Amniotic epithelial cell (primary cell): Measurements from ENCODE around the gene SOX6.

DNA sequence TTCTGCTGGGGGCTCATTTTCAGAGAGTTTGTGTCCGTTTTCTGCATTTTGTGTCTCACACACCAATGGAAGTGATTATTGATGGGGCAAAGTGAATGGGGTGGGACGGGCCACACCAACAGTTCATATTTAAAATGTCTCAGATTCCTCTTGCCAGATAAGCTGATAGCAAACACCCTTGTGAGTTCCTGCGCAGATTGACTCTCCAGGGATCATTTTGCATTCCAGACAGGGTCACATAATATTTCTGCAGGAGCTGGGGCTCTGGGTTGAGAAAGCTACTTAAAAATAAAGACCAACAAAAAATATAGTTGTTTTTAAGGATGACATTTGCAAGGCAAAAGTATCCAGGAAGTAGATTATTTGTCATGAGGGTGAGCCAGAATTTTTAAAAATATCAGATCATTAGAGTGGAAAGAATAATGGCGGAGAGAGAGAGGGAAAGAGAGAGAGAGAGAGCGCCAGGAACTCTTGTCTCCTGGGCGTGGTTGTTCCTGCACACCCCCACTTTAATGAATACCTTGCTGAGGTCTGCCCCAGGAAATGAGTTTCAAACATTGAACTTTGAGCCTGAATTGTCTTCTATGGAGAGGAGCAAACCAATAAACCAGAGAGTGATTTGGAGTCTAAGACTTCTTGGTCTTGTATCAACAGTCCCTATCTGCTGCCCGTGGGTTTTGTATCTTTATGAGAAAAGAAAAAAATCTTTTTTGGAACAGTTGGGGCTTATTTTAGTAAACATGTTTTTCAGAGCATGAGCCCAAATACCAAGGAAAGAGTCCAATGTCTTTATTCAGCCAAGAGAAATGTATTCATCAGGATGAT is 33.3 kb downstream of the MICAL2 start:
- RRBS, result no CpG with 5 or more reads among the region's 7 CpGs

DNA sequence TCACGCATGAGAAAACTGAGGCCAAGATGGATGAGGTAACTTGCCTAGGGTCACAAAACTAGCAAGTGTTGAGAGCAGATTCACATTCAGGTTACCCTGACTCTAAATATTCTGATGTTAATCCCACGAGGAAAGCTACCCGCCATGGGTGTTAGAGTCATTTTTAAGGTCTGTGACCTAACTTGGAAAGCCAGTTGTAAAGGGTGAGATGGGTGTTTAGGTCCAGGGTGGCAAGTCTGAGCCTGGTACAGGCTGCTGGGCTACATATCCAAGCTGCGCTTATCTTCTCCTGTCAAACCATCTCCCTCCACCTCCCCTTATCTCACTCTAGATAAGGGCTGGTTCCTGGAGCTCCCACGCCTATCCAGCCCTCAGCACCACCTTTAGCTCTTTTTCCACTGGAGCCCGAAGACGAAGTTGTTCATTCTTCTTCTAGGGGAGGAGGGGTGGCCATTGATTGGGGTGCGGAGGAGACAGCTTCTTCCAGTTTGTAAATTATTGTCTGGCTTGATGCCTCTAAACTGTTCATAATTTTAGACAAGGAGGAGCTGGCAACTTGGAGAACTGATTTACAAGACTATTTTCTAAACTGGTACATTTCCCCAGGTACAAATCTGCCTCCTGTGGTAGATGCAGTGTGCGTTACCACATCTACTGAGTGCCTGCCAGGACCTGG is 48.5 kb downstream of the MICAL2 start:
- RRBS, result no CpG with 5 or more reads among the region's 9 CpGs

GRCh38 chr11:12170917-12171290 is 60.5 kb downstream of the MICAL2 start:
- RRBS, result no CpG with 5 or more reads among the region's 5 CpGs

DNA sequence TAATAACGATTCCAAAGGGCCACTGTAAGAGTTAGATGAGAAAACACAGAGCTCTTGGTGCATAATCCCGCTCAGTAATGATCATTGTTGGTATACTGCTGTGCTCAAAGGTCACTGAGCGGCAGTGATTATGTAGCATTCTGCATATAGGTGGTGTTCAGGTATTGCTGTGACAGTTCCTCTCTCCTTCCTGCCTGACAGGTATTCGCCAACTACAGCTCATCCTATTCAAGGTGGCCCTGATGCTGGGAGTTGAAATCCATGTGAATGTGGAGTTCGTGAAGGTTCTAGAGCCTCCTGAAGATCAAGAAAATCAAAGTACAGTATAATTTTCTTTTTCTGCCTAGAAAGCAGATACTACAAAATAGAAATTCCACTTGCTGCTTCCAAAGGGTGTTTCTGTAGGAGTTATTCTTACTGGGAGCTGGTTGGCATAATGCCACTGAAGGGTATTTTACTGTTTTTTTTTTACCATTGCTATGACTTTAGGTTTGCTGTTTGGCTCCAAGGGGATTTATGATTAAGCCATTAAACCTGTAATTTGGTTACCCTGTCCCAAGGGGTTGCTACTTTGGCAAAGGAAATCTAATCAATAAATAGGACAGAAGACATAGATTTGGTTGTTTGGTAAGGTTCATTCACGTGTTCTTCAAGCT is 97.6 kb downstream of the MICAL2 start:
- RRBS, result no CpG with 5 or more reads among the region's 6 CpGs

DNA sequence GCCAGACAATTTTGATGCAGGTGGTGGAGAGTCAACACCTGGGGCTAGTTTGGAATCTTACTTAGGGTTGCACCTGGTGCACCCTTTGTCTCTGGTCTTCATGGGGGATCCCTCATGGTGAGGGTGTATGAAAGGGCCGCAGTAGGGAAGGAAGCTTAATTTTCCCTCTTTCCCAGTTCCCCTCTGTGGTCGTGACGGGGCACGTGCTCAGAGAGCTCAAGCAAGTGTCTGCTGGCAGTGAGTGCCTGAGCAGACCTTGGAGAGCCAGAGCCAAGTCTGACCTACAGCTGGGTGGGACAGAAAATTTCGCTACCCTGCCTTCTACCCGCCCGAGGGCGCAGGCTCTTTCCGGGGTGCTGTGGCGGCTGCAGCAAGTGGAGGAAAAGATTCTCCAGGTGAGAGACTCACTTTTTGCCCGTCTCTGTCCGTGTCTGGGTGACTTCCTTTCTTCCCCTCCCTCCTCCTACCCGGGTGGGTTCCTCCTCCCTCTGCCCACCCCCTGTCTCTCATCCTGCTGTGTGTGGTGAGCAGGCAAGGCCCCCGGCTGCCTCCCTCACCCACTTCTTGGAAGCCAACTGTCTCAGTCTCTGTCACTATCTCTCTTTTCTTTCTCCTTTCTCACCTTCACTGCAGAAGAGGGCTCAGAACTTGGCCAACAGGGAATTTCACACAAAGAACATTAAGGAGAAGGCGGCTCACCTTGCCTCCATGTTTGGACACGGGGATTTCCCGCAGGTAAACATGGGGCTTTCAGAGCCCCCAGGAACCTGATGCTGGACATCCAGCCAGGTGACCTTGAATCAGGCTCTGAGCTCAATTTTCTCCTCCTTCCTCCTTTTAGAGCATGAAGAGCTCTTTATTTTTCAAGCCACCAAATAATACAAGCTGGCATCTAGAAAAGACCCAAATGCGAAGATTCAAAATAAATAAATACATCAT is 131.9 kb downstream of the MICAL2 start:
- RRBS, result 31% methylated on average over 2 of the region's 18 CpGs

- RRBS, result no CpG with 5 or more reads among the region's 14 CpGs
These were observed 123.6 kb upstream of the PARVA start for GRCh38 chr11:12253570-12254432.

- RRBS, result no CpG with 5 or more reads among the region's 2 CpGs
These were observed 119.0 kb downstream of the PARVA start for GRCh38 chr11:12496330-12496750.

DNA sequence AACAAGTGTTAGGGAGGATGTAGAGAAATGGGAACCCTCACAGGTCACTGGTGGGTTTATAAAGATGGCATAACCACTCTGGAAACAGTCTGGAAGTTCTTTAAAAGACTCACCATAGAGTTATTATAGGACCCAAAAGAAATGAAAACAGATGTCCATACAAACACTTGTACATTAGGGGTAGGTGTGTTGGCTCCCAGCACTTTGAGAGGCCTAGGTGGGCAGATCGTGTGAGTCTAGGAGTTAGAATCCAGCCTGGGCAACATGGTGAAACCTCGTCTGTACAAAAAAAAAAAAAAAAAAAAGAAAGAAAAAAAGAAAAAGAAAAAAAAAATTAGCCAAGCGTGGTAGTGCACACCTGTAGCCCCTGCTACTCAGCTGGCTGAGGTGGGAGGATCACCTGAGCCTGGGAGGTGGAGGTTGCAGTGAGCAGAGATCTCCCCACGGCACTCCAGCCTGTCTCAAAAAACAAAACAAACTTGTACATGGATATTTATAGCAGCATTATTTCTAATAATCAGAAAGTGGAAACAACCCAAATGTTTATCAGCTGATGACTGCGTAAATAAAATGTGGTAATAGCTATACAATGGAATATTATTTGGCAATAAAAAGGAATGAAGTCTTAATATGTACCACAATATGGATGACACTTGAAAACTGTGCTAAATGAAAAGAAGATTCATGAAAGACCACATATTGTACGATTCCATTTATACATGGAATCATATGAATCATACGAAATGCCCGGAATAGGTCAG is 107.6 kb downstream of the TEAD1 start:
- RRBS, result no CpG with 5 or more reads among the region's 8 CpGs

- RRBS, result no CpG with 5 or more reads among the region's 6 CpGs
These were observed 109.6 kb downstream of the TEAD1 start for GRCh38 chr11:12783385-12784573.

GRCh38 chr11:13965200-13965916 is 2.8 kb downstream of the SPON1 start:
- RRBS, result no CpG with 5 or more reads among the region's 5 CpGs

DNA sequence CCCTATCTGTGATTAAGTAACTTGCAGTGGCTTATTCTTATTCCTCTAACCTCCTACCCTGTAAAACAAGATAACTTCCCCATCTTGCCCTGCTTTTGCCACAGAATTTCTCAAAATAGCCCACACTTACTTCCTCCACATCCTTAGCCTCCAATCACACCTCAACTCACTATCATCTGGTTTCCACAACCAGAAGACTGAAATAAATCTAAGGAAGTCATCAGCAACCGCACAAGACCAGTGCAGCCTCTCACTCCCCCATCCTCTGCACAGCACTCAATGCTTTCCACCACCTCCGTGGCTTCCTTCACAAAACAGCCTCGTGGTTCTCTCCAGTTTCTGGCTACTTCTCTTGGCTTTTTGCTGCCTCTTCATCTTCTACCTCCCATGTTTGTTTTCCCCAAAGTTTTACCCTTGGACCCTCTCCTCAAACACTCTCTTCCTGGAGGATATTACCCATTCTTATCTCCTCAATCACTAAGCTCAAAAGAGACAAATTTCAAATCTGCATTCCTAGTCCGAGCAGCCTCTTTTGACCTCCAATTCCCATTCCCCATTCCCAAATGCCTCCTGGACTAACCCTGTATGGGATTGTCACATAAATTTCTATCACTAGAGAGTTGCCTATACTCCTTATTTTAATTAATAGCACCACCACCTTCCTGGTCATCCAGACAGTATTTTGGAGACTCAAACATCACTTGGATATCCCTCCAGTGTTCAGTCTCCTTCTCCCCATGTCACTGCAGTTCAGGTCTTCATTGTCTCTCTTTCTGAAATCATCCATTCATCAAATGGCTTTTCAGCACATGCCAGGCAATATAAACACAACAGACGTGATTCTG is 87.5 kb downstream of the RRAS2 start:
- RRBS, result no CpG with 5 or more reads among the region's 5 CpGs

- RRBS, result no CpG with 5 or more reads among the region's 2 CpGs
These were observed 3.5 kb upstream of the RRAS2 start for GRCh38 chr11:14362462-14362947.

- RRBS, result no CpG with 5 or more reads among the region's 7 CpGs
These were observed 5.2 kb upstream of the RRAS2 start for GRCh38 chr11:14364029-14364806.

DNA sequence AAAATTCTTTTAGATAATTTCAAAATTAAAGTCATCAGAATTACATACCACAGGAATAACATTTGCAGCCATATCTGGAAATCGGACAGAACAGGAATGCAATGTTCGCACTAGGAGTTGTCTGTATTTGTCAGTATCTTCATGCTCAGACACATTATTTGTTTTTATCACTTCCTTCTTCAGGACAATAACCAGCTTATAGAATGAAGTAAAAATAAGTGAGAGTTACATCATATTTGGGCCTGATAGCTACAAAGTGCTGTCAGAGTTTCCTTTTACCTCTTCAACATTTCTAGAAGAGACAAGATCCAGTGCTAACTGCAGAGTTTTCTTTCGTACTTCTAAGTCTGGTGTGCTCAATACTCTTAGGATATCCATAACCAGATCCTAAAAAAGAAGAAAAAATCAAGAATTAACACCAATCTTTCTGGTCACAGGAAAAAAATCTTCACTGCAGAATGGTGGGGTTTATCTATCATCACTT is 18.9 kb downstream of the COPB1 start:
- RRBS, result no CpG with 5 or more reads among the region's 3 CpGs

DNA sequence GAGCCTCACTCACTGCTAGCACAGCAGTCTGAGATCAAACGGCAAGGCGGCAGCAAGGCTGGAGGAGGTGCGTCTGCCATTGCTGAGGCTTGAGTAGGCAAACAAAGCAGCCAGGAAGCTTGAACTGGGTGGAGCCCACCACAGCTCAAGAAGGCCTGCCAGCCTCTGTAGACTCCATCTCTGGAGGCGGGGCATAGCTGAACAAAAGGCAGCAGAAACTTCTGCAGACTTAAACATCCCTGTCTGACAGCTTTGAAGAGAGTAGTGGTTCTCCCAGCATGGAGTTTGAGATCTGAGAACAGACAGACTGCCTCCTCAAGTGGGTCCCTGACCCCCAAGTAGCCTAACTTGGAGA is 49.4 kb upstream of the PSMA1 start:
- RRBS, result no CpG with 5 or more reads among the region's 4 CpGs

GRCh38 chr11:14643915-14644531 is 419 bp downstream of the PDE3B start:
- RRBS, result 4% methylated on average over 24 of the region's 70 CpGs

GRCh38 chr11:14778519-14779211 is 113.4 kb downstream of the CYP2R1 start:
- RRBS, result no CpG with 5 or more reads among the region's 14 CpGs

DNA sequence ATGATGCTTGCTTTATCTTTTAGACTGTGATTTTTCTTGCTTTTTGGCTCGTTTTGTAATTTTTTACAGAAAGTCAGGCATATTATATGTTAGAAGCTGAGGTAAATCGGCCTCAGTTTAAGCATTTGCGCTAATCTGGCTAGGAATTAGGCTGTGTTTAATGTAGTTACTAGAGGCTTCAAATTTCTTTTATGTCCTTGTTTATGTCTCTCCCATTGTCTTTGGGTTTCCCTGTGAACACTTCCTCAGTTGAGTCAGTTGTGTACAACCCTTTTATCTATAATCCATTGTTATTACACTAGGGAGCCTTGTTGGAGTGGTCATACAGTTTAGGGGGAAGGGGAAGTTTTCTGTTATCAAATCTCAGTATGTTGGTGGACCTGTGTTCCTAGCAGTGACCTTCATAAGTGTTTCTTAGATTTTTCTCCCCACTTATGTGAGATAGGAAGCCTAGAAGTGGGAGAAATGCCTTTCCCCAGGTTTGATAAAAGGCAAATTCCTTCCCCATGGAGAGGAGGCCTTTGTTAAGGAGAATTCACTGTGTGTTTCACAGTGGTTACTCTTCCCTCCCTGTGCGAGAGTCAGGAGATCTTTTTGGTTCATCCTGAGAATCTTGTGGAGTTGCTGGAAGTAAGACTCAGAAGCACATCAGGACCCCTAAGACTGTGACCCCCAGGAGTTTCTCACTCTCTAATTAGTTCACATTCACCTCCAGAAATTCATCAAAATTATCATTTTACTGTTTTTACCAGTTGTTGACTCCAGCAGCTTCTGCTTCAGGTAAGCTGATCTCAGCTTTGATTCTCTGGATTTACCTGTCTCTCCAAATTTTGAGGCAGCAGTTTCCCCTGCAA is 437.6 kb downstream of the INSC start:
- RRBS, result no CpG with 5 or more reads among the region's 4 CpGs

GRCh38 chr11:15605024-15605701 is 490.4 kb downstream of the INSC start:
- RRBS, result no CpG with 5 or more reads among the region's 5 CpGs

- RRBS, result no CpG with 5 or more reads among the region's 2 CpGs
These were observed at the start of gene SOX6 for GRCh38 chr11:16356112-16356595. Gene SOX6, minus strand, starts transcription at chr11:16356546.